GM06990 (cell line): ENCODE measurements around the genes TOMM40L and CFAP126.

DNA sequence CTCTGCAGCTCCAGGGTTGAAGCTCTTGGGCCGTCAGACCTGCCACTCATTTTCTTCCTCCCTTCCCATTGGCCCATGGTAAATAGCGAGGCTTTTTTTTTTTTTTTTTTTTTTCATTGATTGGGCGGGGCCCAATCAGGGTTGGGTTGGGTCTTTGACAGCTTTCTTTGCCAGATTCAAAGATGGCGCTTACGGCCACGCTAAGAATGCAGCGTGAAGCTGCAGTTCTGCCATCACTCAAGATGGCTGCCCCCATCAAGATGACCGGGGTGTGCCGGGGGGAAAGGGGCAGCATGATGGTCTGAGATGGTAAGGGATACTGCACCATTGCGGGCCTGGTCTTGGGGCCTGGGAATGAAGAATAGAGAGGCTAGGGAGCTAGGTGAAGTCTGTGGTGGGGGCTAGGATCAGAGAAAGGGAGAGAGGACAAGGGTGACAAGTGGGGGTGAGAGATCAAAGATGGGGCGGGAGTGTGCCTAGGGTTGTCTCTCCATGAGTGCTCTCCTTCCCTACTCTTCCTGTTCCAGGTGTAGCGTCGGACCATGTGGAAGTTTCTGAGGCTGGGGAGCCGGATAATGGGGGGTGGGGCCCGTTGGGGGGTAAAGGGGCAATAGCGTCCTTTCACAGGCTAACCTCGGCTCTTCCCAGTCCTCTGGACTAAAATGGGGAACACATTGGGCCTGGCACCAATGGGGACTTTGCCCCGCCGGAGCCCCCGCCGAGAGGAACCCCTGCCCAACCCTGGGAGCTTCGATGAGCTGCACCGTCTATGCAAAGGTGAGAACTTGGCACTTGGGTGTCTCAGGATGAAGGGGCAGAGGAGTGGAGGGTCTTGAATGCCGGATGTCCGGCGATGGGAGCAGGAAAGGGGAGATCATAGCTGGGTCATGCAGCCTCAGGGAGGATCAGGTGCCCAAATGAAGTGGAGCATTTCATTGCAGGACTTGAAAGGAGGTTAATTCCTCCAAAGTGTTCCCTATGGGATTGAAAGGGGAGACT lies at the start of gene TOMM40L:
Gene TOMM40L (plus strand): TSS at position 233 of the 999 bp plus-strand sequence.
- RRBS: 0% methylated on average over 1 of the region's 26 CpGs

DNA sequence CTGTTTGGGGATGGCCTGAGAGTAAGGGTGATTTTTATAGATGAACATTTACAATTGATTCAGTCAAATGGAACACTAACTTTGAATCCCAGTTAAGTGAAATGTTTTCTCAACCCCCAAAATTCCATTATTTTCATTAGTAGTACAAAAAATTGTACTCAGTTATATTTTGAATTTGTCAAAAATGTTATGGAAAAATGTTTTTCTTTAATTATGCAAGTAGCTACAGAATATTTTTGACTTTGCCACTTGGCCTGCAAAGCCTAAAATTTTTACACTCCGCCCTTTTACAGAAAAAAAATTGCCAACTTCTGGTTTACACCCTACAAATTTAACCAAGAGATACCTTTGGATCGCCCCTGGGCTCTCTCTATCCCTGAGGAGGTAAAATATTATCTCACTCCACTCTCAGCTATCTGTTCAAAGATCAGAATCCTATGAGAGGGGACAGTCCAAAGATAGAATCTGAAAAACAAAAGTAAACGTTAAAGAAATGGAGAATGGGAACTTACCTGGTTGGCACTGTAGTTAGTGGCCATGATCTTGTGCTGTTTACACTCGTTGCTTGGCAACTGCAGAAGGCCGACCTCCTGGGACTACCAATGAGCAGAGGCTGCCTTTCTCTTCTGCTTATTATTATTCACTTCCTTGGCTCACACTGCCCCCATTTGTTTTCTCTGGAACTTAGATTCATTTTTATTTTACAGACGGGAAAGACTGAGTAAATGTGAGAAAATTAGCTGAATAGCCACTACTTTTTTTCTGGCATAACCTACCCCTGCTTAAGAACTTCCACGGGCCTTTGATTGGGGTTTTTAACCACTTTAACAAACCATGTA lies at the start of gene CFAP126:
Gene CFAP126 (minus strand): TSS at position 547 of the 839 bp plus-strand sequence.
- RRBS: no CpG with 5 or more reads among the region's 7 CpGs

DNA sequence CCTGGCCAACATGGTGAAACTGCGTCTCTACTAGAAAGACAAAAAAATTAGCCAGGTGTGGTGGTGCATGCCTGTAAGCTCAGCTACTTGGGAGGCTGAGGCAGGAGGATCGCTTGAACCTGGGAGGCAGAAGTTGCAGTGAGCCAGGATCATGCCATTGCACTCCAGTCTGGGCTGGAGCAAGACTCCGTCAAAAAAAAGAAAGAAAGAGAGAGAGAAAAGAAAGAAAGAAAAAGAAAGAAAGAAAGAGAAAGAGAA lies 62.9 kb upstream of the CFAP126 start:
- RRBS: no CpG with 5 or more reads among the region's 3 CpGs

DNA sequence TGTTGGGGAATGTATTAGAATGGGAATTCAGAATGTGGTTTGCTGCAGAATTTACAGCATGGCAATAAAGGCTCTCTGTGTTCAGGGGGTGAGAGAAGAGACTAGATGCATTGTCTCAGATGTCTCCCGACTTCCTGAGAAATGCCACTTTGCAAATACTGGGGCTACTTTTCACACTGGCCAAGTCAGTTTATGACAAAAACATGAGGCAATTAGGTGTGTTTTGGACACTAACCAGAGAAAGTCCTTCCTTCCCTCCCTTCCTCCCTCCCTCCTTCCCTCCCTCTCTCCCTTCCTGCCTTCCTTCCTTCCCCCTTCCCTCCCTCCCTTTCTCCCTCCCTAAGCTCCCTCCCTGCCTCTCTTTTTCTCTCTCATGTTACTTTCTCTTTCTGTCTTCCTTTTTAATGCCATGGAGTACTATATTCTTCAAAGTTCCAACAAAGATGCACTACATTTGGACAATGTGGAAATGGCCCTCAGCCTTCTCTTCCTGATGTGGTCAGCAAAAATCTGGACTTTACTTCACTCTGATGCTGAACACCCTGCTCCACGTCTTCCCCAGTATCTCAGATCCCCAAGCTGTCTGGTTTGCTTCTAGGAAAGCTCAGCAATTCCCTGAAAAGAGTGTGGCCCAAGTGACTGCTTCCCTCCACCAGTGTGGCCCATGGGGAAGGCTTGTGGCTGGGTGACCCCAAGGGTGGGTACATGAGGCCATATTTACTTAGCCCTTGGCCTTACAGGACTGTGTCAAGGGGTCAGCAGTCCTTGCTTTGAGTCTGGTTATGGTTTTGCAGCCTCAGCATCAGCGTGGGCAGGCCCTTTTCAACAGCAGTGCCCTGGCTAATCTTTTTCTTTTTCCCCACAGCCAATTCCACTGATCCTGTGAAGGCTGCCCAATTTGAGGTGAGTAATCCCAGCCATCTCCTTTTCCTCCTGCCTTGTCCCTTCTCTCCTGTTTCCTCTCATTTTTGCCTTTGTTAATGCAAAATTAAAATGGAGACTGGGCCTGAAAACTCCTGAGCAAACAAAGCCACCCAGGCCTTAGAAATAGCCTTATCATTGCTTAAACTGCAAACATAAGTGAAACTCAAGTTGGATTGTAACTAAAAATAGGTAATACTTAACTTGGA lies 8.1 kb downstream of the FCGR2A start:
- RRBS: no CpG with 5 or more reads among the region's 3 CpGs

GRCh38 chr1:161531634-161532329 lies 7.4 kb downstream of the HSPA6 start:
- RRBS: no CpG with 5 or more reads among the region's 23 CpGs

DNA sequence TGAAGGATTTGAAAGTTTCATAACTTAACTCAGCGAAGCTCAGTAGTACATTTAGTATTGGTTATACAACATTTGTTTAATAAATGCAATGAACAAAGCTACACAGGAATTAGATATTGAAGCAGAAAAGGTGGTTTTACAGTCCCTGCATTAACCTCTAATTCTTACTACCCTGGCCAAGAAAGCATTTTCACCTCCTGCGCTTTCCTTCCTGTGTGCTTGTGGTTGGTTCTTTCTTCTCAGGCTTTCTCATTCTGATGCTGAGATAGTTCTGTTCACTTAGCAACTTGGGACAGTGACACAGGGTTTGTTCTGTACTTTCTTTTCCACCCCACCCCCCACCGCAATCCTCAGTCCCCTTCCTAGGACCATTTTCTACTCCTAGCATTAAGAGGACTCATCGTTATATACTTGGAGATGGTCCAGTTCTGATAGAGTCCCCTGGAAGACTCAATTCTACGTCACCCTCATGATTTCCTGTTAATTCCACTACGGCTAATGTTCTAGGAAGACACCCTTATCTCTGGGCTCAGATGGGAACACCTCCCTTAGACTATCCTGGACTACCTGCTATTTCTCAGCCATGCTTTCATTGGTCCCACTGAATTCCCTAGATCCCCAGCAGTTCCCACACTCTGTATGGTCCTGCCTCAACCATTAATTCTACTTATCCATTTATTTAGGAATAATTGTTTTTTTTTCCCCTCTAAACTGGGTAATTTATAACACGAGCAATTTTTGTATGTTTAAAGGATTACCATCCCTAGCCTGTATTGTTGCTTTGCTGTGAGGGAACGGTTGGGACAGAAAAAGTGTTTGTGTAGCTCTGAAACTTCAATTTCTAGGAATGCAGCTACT lies 7.4 kb downstream of the FCGR3A start:
- RRBS: no CpG with 5 or more reads among the region's 8 CpGs

DNA sequence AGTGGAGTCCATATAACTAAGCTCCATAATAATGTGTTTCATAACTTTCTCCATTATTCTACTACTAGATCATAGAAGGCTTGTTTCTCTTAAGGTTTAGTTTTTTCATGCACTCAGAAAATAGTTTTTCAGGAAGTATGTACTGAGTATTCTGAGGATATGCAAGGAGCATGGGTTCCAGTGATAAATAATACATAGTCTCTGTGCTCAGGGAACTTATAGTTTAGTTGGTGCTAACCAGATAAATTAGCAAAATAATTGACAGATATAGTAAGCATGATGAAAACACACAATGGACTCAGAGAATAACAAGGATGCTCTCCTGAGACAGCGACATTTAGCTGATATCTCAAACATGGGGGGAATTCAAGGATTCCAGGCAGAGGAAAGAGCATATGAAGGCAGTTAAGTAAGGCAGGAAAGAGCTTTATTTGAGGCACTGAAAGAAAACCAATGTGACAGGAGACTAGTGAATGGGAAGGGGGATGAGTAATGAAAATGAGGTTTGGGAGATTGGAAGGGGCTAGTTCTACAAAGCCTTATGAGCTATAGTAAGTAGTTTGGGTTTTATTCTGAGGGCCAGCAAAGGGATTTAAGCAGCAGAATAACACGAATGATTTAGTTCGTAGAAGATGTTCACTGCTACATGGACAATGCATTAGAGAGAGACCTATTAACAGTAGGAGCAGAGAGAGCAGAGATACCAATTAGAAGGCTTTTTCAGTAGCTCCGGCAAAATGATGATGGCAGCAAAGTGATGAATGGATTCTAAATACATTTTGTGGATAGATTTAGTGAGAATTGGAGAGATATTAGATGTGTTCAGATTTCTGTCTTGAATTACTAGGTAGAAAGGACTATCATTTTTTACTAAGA lies 111.2 kb downstream of the ATF6 start:
- RRBS: no CpG with 5 or more reads among the region's 4 CpGs

GRCh38 chr1:162072739-162073361 lies 3.4 kb downstream of the NOS1AP start:
- RRBS: no CpG with 5 or more reads among the region's 6 CpGs

DNA sequence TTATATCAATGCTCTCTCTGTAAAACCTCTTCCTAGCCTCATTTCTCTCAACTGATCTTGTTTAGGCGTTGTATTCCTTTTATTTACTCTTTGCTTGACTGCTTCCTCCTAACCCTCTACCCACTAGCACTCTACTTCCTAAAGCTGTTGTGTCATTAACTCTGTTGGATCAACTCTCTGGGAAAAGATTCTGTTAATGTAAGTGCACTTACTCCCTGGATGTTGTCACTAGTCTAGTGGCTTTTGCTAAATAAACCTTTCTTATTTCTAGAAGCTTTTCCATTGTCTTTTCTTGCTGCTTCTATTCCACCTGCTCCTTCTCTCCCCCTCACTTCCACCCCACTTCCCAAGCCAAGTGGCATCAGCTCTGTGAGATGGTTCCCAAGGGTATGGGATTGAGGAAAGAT lies 6.4 kb downstream of the SPATA46 start:
- RRBS: no CpG with 5 or more reads among the region's 1 CpG

DNA sequence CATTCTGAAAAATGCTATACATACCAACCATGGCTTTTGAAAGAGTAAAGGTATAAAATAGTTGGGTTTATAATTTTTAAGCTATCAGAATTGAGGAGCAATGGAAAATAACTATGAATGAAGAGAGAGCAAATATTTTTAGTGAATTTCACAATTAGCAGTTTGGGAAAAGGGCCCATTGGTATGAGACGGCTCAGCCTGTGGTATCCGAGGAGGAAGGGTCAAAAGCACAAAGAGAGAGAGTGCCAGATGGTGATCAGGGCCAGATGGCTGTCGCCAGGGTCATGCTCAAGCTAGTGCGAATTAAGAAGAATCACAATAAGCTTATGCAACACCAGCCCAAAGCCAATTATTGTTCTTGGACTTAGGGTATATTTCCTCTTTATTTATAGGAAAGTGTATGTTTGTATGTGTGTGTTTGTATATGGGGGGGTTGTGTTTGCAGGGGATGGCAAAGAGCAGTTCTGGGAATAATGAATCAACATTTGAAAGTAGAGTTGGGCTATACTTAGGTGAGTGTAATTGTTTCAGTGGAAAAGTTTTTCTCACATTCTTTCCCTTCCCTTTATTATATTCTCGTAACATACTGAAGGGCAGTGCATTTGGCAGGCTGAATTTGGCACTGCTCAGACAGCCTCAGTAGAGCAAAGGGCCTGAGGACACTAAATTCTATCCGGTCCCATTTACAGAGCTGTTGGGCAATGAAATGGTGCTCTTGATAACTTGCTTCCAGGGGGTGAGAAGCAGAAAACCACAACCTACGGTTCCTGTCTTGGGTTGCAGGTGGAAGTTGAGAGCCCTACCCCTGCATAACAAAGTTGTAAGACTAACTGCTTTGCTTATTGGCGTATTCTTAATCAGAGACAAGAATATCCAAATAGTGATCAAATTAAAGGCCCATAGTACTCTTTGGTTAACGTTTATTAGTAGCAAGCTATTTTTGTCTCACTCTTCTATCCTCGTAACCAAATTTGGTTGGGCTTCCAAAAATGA lies 19.4 kb upstream of the DDR2 start:
- RRBS: no CpG with 5 or more reads among the region's 10 CpGs

DNA sequence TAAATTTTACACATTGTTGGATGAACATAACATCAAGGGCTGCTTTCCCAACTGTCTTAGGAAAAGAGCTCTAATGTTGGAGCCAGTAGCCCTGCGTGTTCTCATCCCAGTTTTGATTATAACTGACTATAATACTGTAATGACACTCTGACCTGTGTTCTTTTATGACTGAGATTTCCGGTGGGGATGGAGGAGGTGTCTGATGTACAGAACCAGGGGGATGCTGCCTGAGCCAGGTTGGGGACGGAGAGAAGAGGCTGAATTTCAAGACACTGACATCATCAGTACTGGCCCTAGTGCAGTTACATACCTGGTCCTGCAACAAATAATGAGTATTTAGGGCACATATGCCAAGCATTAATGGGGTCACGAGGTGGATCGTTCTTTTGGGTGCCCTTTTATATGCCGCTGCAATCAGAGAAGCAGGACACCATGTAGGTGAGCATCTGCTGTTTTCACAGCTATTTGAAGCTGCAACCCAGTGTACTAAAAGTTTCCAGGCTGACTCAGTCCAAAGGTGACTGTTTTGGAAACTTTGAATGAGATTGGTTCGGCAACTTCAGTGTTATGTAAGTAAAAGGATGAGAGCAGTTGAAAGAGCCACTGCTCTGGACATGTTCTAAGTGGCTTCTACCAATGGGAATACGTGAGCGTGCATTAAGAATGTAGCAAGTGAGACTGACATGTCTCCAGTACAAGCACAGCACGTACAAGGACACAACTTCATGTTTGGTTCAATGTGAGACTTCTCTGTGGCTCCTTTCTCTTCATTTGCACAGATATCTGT lies 55.4 kb downstream of the DDR2 start:
- RRBS: no CpG with 5 or more reads among the region's 10 CpGs

- RRBS: no CpG with 5 or more reads among the region's 4 CpGs
Observed at GRCh38 chr1:162703675-162703971, 71.4 kb downstream of the DDR2 start.

- RRBS: no CpG with 5 or more reads among the region's 5 CpGs
Observed at GRCh38 chr1:163068686-163069087, 474 bp upstream of the RGS4 start.

DNA sequence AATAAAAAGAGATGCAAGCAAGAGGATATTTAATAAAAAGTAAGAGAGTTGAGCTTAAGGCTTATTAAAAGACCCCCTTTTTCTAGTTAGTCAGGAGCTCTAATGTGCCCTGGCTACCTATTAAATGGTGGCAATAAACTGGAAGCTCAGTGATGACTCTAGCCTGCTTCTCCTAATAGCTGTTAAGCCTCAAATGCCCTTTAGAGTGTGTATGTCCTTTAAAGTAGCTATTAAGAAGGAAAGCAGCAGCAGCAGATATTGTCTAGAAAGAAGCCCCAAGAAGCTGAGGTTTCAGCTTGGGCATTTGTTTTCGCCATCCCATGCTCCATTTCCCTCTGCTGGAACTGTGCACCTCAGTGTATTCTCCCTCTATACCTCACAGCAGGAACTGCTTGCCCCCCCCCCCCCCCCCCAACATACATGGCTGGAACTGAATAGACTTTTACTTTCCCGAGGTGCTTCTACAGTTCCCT lies 2.3 kb downstream of the RGS4 start:
- RRBS: no CpG with 5 or more reads among the region's 2 CpGs

- RRBS: no CpG with 5 or more reads among the region's 2 CpGs
Observed at GRCh38 chr1:164591974-164592684, 33.1 kb downstream of the PBX1 start.

- RRBS: no CpG with 5 or more reads among the region's 8 CpGs
Observed at GRCh38 chr1:164625290-164625980, 66.5 kb downstream of the PBX1 start.

DNA sequence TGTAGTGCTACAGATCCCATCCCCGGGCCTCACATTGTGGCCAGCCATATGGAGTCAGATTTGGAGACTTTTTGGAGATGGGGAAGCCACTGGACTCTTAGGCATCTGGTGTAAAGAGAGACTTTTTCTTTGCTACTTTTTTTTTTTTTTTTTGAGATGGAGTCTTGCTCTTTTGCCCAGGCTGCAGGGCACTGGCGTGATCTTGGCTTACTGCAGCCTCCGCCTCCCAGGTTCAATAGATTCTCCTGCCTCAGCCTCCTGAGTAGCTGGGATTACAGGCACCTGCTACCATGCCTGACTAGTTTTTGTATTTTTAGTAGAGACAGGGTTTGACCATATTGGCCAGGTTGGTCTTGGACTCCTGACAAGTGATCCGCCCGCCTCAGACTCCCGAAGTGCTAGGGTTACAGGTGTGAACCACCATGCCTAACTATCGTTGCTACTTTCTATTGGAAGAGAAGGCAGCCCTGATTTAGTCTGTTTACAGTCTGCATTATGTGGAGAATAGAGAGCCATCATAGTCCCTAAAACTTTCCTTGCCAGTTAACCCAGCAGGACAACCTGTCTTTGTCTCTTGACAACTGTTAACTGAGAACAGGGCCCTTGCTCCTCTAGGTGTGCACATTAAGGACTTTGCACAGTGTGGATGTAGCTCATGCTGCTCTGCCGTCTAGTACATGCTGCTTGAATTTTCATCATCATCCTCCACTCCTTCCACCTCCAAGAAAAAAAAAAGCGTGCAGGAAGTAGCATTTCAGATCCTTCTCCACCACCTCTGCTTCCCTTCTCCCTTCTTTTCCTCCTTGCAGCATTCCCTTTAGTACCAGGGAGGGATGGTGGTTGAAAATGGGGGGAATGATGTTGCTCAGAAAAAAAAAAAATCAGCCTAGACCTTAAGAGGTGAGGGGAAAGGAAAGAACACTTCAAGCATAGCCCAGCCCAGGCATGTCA lies 91.4 kb downstream of the PBX1 start:
- RRBS: no CpG with 5 or more reads among the region's 9 CpGs

DNA sequence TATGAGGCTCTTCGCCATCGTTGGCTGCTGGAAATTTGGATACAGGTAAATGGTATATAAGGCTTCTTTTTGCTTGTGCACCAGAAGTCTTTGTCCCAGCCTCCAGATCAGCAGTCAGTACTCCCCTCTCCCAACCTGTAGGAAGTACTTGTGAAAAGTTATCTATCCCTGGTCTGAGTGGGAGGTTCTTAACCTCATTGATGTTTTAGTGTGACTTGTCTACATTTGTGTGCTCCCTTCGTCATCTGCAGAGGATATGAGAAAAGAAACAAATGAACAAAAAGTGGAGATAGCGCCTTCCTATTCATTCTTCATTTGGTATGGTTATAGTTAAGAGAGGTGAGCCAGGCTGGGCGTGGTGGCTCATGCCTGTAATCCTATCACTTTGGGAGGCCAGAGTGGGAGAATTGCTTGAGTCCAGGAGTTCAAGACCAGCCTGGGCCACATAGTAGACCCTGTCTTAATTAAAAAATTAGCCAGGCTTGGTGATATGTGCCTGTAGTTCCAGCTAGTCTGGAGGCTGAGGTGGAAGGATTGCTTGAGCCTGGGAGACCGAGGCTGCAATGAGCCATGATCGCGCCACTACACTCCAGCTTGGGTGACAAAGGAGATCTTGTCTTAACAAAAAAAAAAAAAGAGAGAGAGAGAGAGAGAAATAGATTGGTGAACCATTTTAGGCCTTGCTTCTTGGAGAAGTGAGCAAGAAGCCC lies 168.9 kb downstream of the PBX1 start:
- RRBS: no CpG with 5 or more reads among the region's 8 CpGs

DNA sequence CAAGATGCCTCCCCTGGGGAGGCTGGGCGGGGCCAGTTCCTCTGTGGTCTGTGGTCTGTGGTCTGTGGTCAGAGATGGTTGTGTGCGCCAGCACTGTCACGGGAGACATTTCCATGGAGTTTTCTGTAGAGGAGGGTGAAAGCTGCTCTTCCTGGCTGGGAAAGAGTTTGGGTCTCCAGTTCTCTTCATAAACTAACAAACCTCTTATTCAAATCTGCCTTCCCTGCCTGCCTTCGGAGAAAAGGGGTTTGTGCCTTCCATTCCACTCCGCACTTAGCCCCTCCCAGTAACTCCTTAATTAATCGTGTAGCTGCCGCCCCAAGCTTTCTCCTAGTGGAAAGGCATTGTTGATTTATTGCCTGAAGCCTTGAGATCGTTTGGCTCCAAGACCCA lies 36.6 kb upstream of the LMX1A start:
- RRBS: no CpG with 5 or more reads among the region's 8 CpGs

DNA sequence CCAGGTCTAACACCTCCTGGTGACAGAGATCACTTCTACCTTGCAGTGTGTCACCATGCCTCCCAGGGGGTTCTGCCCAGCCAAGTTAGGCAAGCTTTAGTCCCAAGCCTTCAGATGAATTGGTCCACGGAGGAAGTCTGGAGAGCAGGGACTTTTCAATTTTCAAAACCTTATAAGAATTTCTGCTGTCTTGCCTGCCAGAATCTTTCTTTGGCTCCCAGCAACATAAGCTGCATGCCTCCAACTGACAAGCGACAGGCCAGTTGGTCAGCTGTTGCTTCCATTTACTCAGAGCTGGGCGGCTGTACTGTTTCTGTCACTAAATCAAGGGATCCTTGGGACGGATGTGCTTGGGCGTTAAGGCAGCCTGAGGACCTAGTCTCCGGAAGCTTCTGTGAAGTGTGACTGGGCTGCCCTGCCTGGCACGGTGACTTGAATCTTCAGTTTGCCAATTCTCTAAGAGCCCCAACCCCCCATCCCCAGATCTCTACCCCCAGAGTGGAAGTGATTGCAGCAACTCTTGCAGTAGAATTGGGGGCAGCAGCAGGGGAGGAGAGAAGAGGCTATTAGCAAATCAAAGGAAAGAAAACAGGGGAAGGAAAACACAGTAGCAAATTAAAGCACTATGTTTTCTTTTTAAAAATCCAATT lies 1.1 kb downstream of the RXRG start:
- RRBS: no CpG with 5 or more reads among the region's 7 CpGs